Camera-type eye (tissue), 1 donor: ENCODE measurements around the genes PDK2, SAMD14 and TMEM92.

- RAMPAGE, long total RNA: no peak
Observed at GRCh38 chr17:49192394-49192995, 17.9 kb downstream of the GNGT2 start.

GRCh38 chr17:49214537-49215281, 4.2 kb downstream of the ABI3 start:
- RAMPAGE, long total RNA: no peak

- RAMPAGE, long total RNA: no peak
Observed at GRCh38 chr17:49216995-49217714, 6.6 kb downstream of the ABI3 start.

DNA sequence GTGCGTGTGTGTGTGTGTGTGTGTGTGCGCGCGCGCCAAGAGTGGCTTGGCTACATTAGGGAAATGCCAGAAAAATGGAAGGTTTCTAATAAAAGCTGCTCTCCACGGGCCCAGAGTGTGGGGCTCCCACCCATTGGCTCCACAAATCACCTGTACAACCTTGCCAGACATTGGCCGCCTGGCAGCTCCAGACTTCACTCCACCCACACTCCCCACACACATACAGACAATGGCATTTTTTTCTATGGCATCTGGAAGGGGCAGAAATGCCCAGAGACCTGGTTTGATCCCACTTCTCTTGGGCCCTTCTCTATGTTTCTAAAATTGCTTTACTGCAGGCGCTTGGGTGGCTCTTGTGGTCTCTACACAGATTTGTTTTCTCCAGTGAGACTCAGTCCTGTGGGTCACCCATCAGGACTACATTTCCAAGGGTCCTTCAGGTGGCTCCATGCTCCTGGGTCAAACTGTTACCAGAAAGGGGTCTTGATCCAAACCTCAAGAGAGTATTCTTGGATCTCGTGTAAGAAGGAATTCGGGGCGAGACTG, 30.5 kb upstream of the PHOSPHO1 start:
- RAMPAGE, long total RNA: no peak

- RAMPAGE, long total RNA: no peak
Observed at GRCh38 chr17:49358471-49359225, 3.4 kb downstream of the ZNF652 start.

GRCh38 chr17:49360426-49360827, 1.6 kb downstream of the ZNF652 start:
- RAMPAGE, long total RNA: no peak

DNA sequence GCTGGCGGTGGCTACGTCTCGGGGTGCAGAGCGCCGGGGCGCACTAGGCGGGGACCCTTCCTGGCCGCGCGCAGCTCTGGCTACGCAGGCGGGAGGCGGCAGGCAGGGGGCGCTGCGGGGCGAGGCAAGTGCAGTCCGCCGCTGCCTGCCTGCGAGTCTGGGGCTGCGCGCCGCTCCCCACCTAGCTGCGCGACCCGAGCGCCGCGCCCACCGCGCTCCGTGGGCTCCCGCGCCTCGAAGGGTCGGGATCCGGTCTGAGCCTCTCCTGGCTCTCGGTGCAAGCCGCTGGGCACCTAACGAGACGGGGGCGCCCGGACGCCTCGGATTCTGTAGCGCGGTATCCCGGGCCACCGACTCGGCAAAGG, 1.4 kb downstream of the NGFR start:
- RAMPAGE, long total RNA: no peak

DNA sequence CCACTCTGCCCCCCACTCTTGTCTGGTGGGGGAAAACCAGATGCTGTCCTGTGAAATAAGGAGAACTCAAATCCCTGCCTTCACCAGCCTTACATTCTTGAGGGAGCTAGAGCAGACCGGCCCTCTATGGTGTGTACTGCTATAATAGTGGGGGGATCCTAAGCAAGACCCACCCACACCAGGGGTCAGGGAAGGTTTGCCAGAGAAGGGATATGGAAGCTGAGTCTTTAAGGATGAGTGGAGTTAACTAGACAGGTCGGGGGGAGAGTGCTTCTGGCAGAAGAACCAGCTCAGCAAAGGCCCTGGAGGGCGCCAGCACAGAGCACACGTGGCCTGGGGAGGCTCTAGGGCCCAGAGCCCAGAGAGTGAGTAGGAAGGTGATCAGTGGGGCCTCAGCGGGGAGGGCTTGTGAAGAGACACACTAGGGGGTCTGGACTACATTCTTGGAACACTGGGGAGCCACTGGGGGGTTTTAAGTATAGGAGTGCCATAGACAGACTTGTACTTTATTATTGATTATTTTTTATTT, 21.1 kb downstream of the NGFR start:
- RAMPAGE, long total RNA: no peak

DNA sequence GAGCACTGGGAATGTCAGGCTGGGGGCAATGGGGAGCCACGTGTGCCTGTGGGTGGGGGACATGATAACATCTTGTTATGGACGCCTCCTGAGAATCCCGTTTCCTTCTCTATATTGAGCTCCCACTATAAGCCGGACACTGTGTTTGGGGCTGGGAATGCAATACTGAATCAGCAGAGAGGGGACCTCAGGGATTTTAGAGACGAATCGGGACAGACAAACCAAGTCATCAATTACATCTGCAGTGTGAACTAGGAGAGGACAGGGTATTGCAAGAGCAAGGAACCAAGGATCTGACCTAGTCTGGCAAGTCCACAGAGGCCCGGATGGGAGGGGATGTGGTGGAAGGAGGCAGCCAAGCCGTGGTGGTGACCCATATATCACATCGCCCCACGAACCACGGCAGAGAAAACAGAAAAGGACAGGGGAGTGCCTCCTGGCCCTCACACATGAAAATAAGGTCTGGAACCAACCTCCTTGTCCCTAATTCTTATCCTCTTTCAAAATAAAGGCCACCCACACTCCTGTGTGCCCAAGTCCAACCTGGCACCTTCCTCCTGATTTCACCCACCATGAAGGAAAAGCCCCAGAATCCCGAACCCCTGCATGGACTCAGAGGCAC, 28.1 kb upstream of the NXPH3 start:
- RAMPAGE, long total RNA: no peak

DNA sequence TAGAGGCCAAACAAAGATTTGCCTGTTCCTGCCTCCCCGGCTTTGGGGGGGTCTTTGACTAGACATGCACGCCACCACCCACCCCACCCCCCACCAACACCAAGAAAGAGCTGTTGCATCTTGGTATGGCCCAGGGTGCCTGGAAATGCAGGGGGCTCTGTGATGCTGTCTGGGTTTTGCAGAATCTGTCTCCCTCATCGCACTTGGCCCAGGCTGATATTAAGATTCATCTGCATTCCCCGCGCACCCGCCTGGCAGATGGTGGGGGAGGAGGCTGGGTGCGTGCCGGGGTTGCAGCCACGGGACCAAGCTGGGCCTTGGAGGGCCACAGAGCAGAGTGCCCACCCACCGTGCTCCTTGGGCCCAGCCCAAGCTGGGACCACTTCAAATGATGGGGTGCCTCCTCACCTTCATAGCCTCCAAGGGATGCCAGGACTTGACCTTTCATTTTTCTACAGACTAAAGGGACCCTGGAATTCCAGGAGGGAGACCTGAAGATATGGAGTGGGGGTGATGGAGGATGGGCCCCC, 1.2 kb upstream of the NXPH3 start:
- RAMPAGE, long total RNA: no peak

DNA sequence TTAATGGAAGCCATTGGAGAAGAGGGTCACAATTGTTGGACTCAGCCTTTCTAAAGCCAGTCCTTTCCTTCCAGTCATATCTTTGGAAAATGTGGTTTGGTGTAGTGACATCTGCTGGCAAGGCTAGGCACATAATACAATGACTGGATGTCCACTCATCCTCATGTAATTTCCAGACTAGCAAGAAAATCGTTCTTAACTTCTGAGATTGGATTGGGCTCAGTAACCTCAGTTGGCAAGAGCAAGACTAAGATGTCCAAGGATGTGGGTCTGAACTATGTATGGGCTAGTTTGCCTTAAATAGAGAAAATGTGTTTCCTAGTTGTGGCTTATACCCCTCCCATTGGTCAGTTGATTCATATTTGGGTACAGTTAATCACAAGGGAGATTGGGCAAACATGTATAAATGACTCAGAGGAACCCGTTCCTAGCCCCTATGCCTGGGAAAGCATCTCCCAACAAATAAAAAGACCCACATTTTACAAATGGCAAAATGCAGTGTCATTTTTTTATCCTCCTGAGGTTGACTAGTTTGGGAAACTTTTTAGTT, 8.6 kb upstream of the KAT7 start:
- RAMPAGE, long total RNA: no peak

- RAMPAGE, long total RNA: no peak
Observed at GRCh38 chr17:49834536-49835353, 13.1 kb downstream of the TAC4 start.

DNA sequence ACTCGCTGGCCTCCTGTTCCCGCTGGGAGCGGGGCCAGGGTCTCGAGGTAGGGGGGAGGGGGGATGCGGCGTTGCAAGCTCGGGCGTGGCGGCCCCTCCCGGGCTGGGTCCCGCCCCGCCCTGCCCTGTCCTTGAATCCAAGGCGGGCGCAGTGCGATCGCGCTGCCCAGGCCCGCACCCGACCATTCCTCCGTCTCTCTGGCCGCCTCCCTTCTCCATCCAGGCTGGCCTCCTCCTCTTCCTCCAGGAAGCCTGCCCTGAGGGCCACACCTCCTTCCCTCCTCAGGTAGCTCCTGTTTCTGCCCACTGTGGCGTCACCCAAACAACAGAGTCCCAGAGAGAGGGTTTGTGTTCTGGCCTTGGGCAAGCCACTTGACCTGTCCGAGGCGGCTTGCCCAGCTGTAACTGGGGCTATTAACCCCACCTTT, 43.0 kb upstream of the TAC4 start:
- RAMPAGE, long total RNA: no peak

GRCh38 chr17:50094613-50095856, at the start of gene PDK2:
Gene PDK2, plus strand, starts transcription at chr17:50095351.
- RAMPAGE, long total RNA: no peak

DNA sequence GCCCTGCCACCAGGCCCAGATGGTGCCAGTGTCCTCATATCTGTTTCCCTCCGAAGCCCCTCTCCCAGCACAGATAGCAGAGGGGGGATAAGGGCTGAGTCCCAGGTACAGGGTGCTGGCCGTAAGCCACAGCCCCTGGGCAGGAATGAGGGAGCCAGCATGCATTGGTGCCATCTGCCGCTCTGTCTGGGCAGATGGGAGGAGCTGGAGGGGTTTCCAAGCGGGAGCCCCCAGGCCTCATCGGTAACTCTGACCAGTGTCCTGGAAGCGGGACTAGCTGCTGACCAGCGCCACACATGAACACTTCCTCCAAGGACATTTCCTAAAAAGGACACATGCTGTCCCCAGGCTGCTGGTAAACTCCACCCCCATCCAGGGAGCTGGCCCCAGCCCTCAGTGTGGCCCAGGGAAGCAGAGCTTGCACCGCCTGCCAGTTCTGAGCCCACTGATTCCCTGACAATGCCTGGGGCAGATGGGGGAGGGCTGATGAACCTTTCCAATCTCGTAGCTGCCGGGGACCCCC, 16.3 kb downstream of the PDK2 start:
- RAMPAGE, long total RNA: no peak

GRCh38 chr17:50129482-50130651, at the start of gene SAMD14:
Gene SAMD14, minus strand, starts transcription at chr17:50130160.
- RAMPAGE, long total RNA: no peak

- RAMPAGE, long total RNA: no peak
Observed at GRCh38 chr17:50154942-50155751, 4.7 kb upstream of the PPP1R9B start.

GRCh38 chr17:50222556-50222741, 21.0 kb upstream of the COL1A1 start:
- RAMPAGE, long total RNA: no peak

- RAMPAGE, long total RNA: no peak
Observed at GRCh38 chr17:50274227-50275010, at the start of gene TMEM92. Gene TMEM92, plus strand, starts transcription at chr17:50274466.

DNA sequence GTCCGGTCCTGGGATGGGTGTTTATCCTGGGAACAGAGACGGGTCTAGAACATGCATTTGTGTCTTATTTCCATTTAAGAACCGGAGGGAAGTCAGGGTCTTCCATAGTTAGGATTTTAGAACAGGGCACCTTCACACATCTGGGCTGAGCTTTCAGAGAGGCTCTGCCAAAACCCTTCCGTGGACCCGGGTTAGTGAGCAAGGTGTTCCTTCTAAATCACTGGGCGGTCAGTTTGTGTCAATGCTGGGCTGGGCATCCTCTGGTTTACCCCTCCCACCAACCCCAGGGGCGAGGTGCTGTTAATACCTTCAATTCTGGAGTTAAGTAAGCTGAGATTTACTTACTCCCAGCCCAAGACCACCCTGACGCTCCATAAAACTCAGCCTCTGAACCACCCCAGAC, 939 bp downstream of the TMEM92 start:
- RAMPAGE, long total RNA: no peak